Parietal lobe (tissue), 2 donors: ENCODE measurements around a stretch of chr16.

DNA sequence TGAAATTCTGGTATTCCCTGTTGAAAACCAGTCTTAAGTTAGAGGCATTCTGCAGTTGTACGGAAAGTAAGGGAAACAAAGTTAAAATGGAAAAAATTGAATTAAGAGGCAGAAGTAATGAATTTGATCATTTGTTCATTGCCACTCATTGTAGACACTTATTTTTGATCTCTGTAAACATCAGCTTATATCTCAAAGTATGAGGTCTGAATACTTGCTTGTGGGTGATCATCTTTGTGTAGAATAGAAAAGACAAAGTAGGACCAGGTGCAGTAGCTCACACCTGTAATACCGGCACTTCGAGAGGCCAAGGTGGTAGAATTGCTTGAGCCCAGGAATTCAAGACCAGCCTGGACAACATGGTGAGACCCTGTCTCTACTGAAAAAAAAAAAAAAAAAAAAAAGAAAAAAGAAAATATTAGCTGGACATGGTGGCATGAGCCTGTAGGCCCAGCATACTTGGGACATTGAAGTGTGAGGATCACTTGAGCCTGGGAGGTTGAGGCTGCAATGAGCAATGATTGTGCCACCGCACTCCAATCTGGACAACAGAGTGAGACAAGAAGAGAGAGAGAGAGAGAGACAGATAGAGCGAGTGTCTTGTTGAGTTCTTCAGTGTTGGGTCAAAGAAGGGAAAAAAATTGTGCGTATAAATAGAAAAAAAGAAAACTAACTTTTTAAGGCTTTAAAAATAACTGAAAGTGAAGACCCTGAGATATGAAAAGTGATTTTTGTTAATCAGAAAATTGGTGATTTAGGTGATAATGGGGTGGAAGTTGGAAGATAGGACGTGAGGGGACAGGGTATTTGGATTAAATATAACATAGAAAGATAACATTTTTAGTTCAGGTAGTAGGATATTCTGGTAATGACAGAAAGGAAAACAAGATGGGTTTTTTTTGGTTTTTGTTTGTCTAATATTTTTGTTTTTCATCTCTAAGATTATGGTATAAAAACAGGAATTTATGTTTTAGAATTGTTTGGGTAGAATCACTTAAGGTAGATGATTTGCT lies 44.0 kb downstream of the NFAT5 start:
- RAMPAGE, long total RNA: no peak

- RAMPAGE, long total RNA: no peak
These were observed 63.5 kb downstream of the NFAT5 start for GRCh38 chr16:69629139-69629759.

DNA sequence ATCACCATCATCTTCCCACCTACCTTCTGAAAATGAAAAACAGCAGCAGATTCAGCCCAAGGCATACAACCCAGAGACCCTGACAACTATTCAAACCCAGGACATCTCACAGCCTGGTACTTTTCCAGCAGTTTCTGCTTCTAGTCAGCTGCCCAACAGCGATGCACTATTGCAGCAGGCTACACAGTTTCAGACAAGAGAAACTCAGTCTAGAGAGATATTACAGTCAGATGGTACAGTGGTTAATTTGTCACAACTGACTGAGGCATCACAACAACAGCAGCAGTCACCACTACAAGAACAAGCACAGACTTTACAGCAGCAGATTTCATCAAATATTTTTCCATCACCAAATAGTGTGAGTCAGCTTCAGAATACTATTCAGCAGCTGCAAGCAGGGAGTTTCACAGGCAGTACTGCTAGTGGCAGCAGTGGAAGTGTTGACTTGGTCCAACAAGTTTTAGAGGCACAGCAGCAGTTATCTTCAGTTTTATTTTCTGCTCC lies 34.5 kb downstream of the NQO1 start:
- RAMPAGE, long total RNA: no peak

DNA sequence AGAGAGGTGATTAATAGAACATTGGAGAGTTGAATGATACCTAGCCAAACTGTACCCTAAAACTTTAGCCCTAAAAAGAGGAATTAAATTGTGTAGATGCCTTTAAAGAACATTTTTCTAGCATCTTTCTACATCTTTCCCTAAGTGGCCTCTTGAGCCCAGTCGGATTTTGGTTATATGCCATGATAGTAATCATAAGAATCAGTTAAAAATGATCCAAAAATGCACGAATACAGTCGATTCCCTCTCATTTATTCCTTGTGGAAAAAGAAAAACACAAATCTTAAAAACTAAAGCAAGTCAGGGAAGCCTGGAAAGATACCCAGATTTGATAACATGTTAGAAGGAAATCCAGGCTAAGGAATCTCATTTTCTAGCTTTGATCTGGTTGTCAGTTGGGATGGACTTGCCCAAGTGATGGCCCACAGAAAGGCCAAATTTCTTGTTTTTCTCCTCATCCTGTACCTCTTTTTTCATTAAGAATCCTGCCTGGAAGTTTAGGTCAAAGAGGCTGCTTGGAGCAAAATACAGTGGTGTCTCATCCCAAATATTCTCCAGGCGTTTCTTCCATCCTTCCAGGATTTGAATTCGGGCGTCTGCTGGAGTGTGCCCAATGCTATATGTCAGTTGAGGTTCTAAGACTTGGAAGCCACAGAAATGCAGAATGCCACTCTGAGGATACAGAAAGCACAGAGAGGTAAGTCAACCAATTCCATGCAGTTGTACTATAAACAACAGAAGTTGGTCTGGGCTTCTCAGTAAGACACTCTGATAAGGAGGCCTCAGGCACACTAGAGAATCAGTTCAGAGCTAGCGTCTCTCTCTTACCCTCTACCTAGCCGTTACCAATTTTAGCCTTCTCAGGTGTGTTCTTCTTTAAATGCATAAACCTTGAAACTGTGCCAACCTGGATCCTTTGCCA lies 15.5 kb downstream of the NQO1 start:
- RAMPAGE, long total RNA: no peak

DNA sequence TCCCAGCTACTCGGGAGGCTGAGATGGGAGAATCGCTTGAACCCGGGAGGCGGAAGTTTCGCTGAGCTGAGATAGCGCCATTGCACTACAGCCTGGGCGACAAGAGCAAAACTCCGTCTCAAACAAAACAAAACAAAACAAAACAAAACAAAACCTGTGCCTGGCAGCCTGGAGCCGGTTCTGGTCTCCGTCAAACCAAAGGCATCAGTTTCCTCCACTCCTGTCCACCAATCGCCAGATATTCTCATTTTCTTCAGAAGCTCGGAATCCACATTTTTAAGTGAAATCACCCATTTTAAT lies 655 bp downstream of the NQO1 start:
- RAMPAGE, long total RNA: no peak

- RAMPAGE, long total RNA: no peak
These were observed 23.8 kb upstream of the CLEC18A start for GRCh38 chr16:69927192-69927908.

DNA sequence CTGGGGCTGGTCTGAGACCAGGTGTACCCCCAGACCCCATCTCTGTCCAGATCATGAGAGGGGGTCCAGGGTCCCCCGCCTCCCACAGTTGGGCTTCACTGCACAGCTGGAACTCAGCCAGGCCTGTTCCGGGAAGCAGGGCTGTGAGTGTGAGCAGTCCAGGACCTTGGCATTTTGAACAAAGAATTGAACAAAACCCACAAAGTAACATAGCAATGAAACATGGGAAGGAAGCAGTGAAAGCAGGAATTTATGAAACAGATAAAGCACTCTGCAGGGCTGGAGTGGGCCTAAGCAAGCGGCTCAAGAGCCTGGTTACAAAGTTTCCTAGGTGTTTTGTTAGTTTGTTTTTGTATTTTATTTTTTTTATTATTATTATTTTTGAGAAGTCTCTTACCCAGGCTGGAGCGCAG lies 25.1 kb downstream of the CLEC18C start:
- RAMPAGE, long total RNA: no peak

DNA sequence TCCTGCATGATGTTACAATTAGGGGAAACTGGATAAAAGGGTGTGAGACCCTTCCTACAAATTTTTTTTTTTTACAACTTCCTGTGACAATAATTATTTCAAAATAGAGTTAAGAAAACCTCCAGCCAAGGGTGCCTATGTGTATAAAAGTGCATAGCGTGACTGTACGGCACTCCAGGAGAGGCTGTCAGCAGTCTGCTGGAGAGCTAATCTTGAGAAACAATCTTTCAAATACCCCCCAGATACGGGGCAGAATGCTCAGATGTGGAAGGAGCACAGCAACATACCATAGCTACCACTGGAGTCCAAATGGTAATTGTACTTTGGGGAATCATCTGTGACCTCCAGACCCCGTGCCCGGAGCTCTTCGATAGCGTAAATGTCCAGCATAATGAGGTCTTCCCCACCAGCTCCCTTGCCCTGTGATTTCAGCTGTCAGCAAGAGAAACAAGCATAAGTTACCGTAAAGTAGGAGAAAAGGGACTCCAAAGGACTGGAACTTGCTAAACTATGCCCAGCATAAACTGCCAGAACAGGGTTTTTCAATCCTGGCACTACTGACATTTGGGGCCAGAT lies 13.0 kb upstream of the EXOSC6 start:
- RAMPAGE, long total RNA: no peak

- RAMPAGE, long total RNA: no peak
These were observed 39.9 kb downstream of the ST3GAL2 start for GRCh38 chr16:70398832-70399554.

- RAMPAGE, long total RNA: no peak
These were observed 9.2 kb downstream of the COG4 start for GRCh38 chr16:70514138-70514634.

DNA sequence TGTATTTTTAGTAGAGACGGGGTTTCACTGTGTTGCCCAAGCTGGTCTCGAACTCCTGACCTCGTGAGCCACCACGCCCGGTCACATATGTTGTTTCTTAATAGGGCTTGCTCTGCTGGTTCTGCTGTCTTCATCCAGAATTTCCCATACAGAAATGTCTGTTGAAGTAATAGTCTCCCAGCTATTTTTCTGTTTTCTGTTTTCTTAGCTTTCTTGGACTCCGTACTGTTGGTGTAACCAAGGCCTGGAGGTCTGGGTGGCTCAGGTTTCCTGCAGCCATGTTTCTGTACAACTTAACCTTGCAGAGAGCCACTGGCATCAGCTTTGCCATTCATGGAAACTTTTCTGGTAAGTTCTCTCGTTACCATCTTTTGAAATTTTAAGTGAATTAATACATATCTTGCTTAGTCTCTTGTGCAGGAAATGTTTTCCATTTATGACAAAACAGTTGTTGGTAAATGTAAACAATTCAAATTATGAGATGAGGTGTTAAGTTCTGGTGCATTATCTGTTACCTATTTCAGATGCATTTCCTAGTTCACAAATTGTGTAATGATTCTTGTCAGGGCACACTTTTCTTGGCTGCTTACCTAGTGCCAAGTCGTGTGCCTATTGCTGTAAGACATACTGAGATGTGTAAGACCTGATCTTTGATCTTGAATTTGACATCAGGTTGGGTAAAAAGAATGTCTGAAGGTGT lies 2.9 kb downstream of the SF3B3 start:
- RAMPAGE, long total RNA: no peak

GRCh38 chr16:70589718-70590567 lies 56.4 kb upstream of the IL34 start:
- RAMPAGE, long total RNA: no peak

- RAMPAGE, long total RNA: no peak
These were observed 18.3 kb downstream of the IL34 start for GRCh38 chr16:70664613-70665149.

DNA sequence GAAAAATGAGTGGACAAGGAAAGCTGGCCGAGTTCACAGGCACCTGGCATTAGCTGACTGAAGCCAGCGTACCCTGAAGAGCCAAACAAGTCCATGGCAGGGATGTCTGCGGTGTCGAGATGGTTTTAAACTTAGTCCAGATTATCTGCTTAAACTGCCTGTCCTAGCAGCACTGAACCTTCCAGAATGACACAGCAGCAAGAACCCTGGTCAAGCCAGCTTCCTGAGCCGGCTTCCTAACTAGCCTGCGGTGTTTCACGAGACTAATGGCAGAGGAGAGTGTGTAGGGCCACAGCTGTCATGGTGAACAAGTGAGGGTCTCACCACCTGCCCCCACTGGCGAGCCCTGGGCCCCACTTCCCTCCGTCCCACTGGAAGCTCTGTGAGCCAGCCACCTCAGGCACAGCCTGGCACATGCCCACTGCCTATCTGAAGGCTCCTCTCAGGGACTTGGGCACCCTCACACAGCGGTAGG lies 28.8 kb upstream of the MTSS2 start:
- RAMPAGE, long total RNA: no peak

- RAMPAGE, long total RNA: no peak
These were observed 40.6 kb upstream of the MTSS2 start for GRCh38 chr16:70726388-70726962.

- RAMPAGE, long total RNA: no peak
These were observed 55.3 kb downstream of the VAC14 start for GRCh38 chr16:70745622-70746083.

- RAMPAGE, long total RNA: no peak
These were observed 4.0 kb upstream of the VAC14 start for GRCh38 chr16:70805019-70805218.

GRCh38 chr16:71415620-71416090 lies 26.2 kb downstream of the TLE7 start:
- RAMPAGE, long total RNA: no peak

- RAMPAGE, long total RNA: no peak
These were observed 3.2 kb downstream of the TAT start for GRCh38 chr16:71573453-71574286.

DNA sequence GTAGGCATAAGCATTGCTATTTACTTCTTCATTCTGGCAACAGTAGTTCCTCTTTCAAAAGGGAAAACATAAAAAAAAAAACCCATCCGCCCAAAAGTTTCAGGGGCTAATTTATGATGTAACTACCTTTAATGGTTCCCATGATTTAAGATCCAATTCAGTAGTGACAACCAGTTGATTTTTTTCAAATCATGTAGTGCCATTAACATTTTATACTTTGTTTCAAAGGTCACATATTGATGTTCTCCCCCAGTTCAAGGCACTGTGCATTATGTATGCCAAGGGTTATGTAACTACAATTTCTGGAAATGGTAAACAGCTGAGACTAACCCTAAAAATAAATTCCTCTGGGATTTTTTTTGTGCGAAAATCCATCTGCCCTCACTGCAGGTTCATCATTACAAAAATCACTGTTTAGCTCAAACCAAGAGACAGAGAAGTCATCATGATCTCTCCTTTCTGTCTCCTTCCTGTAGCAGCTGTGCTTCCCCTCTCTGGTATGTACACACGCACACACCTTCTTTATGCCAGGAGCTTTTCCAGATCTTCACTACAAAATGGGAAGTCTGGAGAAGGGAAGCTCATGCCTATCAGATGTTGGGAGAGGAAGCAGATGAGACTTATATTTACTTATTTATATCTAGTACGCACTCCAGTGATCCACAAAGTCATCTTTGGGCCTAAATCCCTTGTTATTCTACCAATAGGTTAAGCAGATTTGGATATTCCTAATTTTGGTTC lies 2.3 kb upstream of the PHLPP2 start:
- RAMPAGE, long total RNA: no peak